ENCODE data around the gene POU4F3.

- RRBS: no CpG with 5 or more reads among the region's 11 CpGs
Observed at GRCh38 chr5:143222648-143223729, 180.5 kb downstream of the NR3C1 start.

DNA sequence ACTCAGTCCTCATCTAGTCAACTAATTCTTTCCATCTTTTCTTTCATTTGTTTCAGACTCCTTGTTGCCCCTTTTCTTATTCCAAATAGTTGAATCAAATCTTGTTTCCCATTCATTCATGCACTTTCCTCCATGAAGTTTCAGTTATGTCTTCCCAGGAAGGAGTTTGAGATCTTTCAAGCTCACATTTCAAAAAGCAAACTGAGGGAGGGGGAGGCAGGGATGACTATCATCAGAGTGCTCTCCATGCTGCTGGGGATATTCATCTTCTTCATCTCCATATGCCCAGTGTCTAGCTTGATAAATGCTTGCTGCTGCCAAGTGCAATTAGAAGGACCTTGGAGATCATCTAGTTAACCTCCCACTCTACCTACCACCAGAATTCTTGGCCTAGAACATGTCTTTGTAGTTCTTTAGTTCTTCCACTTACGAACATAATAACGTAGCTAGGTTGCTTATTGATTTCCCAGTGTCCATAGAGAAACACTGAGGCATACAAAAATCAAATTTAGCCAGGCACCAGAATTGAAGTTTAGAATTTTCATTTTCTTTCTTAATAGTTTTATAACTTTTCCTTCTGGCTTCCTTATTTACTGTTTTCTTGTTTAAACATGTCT lies 14.4 kb downstream of the NR3C1 start:
- RRBS: no CpG with 5 or more reads among the region's 2 CpGs

GRCh38 chr5:143392600-143393501 lies 10.6 kb downstream of the NR3C1 start:
- RRBS: no CpG with 5 or more reads among the region's 6 CpGs

- RRBS: no CpG with 5 or more reads among the region's 16 CpGs
Observed at GRCh38 chr5:143399957-143401081, 3.2 kb downstream of the NR3C1 start.

DNA sequence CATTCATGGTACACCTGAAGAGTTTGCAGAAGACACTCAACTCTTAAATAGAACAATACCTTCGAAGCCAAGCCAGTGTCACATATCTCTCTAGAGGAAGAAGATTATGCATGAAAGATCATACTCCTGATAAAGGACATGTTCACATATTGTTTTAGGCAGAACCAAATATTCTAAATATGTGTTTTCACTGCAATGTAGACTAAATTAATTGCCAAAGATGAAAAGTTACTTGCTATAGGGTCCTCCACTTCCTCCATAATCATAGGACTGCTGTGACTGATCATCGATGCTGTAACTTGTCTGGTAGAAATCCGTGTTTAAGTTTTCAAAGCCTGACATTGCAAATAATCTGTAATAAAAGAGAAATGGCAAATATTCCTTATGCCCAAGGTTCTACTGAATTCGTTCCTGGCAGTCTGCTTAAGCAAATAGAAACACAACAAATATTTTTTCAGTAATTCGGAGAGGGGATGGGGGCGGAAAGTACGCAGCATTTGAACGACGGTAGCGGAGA lies 787 bp downstream of the YIPF5 start:
- RRBS: no CpG with 5 or more reads among the region's 10 CpGs

- RRBS: no CpG with 5 or more reads among the region's 7 CpGs
Observed at GRCh38 chr5:145965577-145966335, 29.4 kb downstream of the SH3RF2 start.

- RRBS: 4% methylated on average over 9 of the region's 41 CpGs
Observed at GRCh38 chr5:146338681-146339198, at the start of gene POU4F3. POU4F3 (plus strand) TSS chr5:146338839.

DNA sequence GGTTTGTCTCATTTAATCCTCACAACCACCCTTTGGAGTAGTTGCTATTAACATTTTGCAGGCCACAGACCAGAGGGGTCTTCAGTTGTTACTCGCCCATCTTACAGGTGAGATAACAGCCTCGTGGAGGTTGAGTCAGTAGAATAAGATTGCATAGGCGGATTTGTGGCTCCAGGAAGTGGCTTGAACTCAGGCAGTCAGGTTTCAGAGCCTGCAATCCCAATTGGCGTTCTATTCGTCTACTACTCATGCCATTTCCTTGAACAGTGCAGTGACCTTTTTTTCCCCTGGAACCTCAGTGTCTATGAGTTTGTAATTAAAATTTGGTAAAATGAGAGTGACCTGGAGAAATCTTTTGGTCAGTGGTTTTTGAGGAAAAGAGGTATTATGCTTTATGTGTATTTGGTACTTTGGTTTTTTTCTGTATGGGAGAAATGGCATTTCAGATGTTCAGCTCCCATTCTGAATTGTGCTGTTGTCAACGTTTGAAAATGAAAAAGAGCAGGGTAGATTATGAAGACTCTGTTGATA lies 984 bp downstream of the TCERG1 start:
- RRBS: no CpG with 5 or more reads among the region's 6 CpGs

DNA sequence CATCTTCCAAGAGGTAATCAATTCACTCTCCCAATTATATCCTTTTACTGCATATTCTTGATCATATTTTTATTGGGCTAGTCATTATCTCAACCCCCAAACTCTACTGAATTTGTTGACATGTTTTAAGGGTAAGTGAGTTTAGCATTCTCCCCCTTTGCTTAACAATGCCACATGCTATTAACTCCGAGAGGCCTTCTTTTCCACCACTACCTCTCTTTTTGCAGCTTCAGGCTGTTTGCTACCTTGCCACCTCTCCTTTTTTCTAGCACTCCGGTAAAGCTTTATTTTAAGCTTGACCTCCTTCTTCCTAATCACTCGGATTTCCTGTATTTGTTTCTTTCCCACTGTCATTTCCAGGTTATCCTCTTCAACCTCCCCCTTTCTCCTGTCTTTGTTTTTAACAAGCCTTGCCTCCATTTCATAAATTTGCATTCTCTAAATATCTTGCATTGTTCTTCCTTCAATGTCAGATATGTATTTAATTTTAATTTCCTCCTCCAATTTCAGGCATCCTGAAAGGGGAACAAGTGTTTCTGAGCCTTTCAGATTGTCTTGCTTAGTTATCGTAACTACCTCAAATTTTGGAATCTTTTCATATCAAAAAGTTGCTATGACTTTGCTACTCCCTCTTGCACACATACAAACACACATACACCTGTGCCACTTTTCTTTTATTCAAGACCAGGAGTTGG lies 22.9 kb downstream of the DPYSL3 start:
- RRBS: no CpG with 5 or more reads among the region's 4 CpGs

DNA sequence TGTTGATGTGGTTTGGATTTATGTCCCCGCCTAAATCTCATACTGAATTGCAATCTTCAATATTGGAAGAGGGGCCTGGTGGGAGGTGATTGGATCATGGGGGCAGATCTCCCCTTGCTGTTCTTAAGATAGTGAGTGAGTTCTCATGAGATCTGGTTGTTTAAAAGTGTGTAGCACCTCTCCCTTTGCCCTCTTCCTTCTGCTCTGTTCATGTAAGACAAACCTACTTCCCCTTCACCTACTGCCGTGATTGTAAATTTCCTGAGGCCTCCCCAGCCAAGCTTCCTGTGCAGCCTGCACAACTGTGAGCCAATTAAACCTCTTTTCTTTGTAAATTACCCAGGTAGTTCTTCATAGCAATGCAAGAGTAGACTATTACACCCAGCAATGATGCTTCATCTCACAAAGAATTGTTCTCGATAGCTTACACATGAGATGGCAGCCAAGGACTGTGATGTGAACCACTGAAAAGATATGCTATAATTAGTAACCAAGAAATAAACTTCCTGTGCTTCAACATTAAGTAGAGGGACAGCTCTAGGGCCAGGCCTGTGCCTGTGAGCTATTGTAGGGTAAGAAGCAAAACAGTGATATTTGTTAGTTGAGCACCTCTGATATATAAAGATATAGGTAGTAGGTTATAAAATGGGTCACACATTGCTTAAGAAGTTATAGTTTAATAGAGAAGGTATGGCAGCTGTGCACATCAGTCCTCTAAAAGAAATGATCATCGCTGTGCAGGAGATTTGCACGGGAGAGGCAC lies 41.7 kb upstream of the DPYSL3 start:
- RRBS: no CpG with 5 or more reads among the region's 5 CpGs

DNA sequence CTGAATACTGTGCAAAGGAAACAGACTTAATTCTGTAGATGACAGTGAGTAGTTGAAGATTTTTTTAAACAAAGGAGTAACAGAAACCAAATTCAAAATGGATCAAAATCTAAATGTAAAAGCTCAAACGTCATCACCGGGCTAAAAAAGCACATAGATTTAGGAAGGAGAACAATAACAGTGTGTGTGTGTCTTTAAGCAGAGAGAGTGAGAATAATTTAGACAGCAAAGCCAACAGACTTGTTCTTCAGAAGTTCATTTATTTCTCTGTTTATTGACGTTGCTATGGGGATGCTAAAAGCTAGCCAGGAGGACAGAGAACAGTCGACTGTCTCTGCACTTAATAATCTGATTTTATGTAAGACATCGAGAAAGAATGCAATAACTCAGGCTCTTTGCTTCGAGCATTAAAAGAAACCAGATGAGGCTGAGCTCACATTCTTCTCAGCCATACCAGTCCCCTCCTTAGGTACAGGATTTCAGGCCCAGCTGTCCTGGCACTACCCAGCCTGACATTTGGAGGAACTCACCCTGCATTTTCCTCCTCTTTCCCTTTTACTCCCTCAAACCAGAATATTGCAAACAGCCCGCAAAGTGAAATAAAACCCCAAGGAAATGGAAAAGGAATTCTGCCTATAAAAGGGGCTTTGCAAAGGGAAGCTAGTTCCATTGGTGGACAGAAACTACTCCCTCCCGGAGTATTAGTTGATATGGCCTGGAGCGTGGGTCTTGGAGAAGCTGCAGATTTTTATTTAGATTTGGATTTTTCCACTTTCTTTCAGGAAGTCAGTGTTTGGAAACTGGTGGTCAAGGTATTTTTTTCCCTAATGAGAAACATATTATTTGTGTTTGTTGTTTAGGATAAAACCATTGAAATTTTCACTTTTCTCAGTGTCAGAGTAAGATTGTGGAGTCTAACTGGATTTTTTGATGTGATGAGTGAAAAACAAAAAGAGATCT lies 44.5 kb upstream of the DPYSL3 start:
- RRBS: no CpG with 5 or more reads among the region's 9 CpGs

DNA sequence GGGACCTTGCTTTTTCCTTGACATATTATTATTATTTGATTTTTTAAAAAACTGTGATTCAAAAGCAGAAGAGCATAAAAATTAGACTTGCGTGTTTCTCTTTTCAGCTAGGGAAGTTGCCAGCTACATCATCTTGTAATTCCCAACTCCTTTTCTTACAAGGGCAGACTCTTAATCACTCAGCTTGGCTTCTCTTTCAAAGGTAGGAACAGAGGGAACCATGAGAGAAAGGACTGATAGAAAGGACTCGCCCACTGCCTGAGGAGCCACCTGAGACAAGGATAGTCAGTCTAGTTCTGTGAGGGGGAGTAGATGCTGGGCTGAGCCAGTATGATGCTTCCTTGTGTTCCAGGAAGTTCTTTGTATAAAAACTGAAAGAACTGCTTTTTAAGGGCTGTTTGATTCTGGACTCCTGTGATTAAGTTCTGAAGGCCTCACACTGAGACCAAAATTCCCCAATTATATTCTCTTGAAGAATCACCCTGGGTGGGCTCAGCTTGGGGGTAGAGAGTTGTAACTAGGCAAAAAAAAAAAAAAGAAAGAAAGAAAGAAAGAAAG lies 51.1 kb upstream of the DPYSL3 start:
- RRBS: no CpG with 5 or more reads among the region's 2 CpGs

DNA sequence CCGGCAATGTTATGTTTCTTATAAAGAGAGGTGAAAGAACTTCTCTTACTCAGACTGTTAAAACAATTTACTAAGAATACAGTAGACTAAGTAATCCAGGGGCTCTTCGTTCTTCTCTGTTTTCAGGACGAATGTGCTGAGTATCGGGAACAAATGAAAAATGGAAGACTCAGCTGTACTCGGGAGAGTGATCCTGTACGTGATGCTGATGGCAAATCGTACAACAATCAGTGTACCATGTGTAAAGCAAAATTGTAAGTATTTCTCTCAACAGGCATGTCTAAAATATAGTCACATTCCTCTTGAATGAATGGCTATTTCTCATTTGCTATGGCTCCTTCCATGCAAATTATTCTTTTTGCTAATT lies 50.1 kb upstream of the SPINK14 start:
- RRBS: no CpG with 5 or more reads among the region's 7 CpGs

DNA sequence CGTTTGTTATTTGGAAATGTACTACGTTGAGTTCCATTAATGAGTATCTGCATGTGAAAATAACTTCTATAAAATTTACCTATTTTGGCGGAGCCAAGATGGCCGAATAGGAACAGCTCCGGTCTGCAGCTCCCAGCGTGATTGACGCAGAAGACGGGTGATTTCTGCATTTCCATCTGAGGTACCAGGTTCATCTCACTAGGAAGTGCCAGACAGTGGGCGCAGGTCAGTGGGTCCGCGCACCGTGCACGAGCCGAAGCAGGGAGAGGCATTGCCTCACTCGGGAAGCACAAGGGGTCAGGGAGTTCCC lies 7.9 kb upstream of the MARCOL start:
- RRBS: no CpG with 5 or more reads among the region's 15 CpGs

DNA sequence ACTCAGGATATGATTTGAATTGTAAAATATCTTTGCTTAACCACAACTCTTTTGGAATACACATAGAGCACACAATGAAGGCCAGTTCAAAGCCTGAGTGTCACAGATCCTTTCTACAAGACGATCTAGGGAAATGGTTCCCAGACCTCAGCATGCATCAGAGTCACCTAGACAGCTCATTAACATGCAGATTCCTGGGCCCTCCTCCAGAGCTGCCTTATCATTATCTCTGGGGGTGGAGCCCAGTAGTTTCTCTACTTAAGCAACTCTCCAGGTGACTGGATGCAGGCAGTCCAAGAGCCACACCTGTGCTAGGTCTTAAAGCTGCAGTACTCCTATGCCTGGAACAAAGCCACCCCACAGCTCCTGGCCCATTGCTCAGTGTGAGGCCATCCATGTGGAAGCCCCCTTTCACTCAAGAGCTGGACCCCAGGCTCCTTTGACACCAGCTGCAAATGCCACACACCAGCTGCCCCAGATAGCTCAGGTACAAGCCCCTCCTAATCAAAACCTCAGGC lies 106.2 kb downstream of the SH3TC2 start:
- RRBS: no CpG with 5 or more reads among the region's 1 CpG

DNA sequence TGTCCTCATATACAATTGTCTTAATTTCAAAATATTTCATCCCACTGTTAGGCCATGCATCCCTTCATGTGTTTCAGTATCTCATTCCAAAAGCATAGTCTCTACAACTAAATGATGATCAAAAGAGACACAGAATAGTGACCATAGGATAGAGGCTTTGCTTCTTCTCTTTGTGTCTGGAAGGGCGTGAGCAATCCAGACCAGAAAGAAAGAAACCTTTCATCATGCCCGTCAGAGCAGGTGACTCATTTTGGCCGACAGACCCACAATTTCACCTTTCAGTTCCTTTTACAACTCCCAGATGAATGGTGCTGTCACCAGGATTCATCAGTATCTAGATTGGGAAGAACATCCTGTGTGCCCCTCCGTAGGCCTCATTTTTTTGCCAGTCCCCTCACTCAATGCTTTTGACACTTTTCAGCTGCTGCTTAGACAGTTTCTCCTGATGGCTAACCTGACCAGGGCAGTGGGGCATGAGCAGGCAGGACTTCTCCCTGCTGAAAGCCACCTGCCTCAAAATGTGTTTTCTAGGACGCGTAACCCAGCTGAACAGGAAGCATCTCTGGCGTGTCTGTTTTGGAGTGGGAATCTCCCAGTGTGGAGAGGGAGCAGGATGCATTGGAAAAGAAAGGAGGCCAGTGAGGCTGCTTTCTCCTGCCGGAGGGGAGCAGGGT lies 21.2 kb downstream of the ABLIM3 start:
- RRBS: no CpG with 5 or more reads among the region's 8 CpGs

DNA sequence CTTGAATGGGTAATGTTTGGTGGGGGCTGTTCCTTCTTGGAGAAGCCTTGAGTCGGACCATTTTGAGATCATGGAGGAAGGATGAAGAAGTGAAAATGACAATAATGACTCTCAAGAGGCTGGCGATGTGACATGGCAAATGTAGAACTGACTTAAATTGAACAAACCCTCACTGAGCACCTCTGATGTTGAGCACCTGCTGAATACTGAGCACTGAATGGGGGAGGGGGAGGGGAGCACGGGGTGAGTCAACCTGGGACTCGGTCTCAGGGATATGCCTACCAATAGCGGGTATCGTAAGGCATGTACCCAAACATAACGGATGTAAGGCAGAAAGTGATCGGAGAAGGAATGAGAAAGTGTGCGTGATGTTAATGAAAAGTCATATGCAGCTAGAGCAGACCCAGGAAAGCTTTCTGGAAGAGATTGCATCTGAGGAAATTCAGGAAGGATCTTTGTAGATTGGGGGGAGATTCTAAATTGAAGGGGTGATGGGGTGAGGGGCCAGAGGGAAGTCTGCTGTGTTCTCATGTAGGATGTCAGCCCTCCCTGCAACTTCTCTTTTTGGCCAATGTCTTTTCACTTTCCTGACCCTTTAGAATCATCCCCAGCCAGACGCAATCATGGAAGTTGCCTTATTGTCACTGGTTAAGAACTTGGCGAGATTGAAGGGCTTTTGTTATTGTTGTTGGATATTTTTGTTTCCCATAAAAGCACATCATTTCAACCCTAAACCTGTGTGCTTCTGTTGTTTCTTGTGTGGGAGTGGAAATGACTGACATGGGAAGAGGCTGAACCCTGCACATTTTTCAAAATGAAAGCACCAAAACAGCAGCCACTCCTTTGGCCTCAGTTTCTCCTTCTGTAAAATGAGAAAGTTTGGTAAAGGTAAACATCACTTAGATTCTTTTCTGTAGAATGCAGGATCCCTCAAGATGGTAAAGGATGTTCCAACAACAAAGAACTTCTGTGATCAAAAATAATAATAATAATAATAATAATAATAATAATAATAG lies 11.6 kb upstream of the AFAP1L1 start:
- RRBS: no CpG with 5 or more reads among the region's 11 CpGs

GRCh38 chr5:149262436-149262829 lies 9.2 kb upstream of the AFAP1L1 start:
- RRBS: no CpG with 5 or more reads among the region's 5 CpGs

GRCh38 chr5:149404429-149405156 lies 25.5 kb upstream of the IL17B start:
- RRBS: no CpG with 5 or more reads among the region's 19 CpGs

GRCh38 chr5:149421081-149422111 lies 42.3 kb upstream of the IL17B start:
- RRBS: 80% methylated on average over 1 of the region's 15 CpGs